Mucosa of descending colon (tissue), 1 donor: ENCODE measurements around the gene LPAR6.

- PRO-cap = no peak
Observed at GRCh38 chr13:46340825-46341355, 46.2 kb downstream of the RUBCNL start.

GRCh38 chr13:46558953-46559860 is 6.2 kb downstream of the LRCH1 start:
- PRO-cap = no peak

GRCh38 chr13:46593293-46593794 is 40.4 kb downstream of the LRCH1 start:
- PRO-cap = no peak

DNA sequence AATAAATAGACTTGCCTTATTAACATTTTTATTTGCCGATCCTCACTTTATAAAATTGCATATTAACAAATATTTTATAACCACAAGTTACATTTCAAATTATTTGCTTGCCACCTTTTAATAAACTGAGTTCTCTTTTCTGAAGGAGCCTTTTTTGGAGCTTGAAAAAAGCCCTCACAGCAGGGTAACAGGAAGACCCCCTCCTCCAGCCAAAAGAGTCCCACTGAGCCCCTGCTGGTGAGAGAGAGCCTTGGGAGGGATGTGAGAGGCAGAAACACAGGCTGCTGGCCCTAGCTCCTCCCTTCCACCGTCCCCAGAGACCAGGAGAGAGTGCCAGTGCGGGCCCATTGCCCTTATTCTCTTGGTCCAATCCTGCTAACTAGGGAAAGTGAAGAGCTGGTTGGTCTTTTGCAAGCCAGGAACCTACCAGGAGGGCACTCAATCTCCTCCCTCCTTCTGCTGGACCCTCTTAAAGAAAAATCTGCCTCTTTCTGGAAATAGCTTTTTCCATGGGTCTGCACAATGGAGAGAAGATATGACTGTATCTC is 113.7 kb downstream of the LRCH1 start:
- PRO-cap = no peak

GRCh38 chr13:46687660-46688093 is 109.3 kb downstream of the ESD start:
- PRO-cap = no peak

GRCh38 chr13:46816978-46817468 is 20.1 kb upstream of the ESD start:
- PRO-cap = no peak

- PRO-cap = no peak
Observed at GRCh38 chr13:47334061-47334366, 437.2 kb upstream of the HTR2A start.

- PRO-cap = bidirectional peak, plus-strand start at chr13:48038976, minus-strand start at chr13:48038932
Observed at GRCh38 chr13:48038605-48039165, 1.2 kb downstream of the NUDT15 start.

DNA sequence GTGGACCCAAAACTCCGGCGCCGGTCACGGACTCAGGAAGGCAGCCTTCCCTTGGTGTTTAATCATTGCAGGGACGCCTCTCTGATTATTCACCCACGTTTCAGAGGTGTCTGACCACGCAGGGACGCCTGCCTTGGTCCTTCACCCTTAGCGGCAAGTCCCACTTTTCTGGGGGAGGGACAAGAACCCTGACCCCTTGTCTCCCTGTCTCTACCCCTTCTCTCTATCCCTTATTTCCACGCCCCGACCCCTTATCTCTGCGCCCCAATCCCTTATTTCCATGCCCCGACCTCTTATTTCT is 19.5 kb downstream of the NUDT15 start:
- PRO-cap = no peak

- PRO-cap = no peak
Observed at GRCh38 chr13:48144401-48144907, 49.5 kb upstream of the MED4 start.

DNA sequence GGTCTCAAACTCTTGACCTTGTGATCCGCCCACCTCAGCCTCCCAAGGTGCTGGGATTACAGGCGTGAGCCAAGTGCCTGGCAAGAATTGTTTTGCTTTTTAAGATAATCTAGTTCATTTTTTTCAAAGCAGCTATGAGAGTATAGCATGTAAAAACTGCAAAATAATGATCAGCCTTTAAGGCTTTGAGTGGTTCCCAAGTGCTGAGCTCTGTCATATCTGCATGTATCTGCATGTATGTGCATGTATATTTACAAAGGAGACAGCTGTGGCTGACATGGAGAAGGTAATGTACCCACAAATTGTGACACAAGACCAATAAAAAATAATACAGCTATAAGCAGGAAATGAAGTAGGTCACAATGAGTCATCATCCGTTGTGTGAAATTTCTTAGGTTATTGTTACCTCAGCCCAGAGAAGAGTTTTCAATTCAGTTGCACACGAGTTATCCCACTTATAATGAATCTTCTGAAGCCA is 60.9 kb upstream of the MED4 start:
- PRO-cap = unidirectional peak, plus-strand start at position 415 of the sequence

GRCh38 chr13:48156447-48156977 is 61.6 kb upstream of the MED4 start:
- PRO-cap = bidirectional peak, plus-strand start at chr13:48156741, minus-strand start at chr13:48156603

DNA sequence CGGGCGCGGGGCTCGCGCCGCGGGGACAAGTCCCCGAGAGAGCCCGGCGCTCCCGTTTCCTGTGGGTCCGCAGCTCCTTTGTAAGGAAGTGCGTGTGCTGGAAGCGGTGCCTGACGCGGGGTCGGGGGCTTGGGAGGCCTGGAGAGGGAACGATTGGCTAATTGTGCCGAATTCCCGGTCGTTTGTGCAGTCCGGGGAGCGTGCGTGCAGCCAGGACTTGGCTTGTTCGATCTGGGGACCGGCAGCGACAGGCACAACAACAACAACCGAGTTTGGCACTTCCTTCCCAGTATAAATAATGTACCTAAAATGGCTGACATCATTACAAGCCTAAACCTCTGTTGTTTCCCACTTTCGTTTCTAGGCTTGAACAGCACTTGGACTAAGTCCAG is 556 bp downstream of the ITM2B start:
- PRO-cap = bidirectional peak, plus-strand start outside the sequence, minus-strand start at position 233 of the sequence

- PRO-cap = no peak
Observed at GRCh38 chr13:48248882-48249429, 15.9 kb downstream of the ITM2B start.

GRCh38 chr13:48252007-48252724 is 19.2 kb downstream of the ITM2B start:
- PRO-cap = no peak

DNA sequence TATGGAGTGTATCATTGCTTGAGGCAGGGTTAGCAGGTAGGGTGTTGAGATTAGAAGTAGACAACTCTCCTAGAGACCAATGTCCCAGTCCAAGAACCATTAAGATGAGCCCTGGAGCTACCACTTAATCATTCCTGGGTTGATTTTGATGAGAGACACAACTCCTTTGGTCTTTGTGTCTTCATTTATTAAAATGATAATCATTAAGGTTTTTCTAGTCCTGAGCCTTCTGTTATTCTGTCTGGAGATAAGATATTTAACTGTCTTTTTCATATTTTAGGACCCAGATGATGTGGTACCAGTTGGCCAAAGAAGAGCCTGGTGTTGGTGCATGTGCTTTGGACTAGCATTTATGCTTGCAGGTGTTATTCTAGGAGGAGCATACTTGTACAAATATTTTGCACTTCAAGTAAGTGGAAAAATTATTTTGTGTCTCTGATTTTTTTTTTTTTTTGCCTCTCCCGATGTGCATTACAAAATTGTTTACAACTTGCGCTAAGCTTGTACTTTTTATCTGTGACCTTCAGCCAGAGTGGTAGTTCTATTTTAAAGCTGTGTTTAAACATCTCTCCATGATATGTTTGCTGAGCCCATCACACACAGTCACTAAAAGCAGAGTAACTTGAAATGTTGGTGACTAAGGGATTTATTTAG is 20.6 kb downstream of the ITM2B start:
- PRO-cap = no peak

GRCh38 chr13:48263186-48263668 is 30.2 kb downstream of the ITM2B start:
- PRO-cap = no peak

GRCh38 chr13:48412761-48413481 is at the start of gene LPAR6:
LPAR6 (minus strand) TSS chr13:48413113.
- PRO-cap = bidirectional peak, plus-strand start at chr13:48413262, minus-strand start at chr13:48413113

- PRO-cap = no peak
Observed at GRCh38 chr13:48417398-48418083, 4.6 kb upstream of the LPAR6 start.

- PRO-cap = no peak
Observed at GRCh38 chr13:48452796-48453453, 40.0 kb upstream of the LPAR6 start.